GM23248 (cell line): ENCODE results near the genes CPN1, NDUFB8 and POLL.

- RAMPAGE, long total RNA: no peak
Observed at GRCh38 chr10:99929089-99930120, 80.3 kb downstream of the DNMBP start.

DNA sequence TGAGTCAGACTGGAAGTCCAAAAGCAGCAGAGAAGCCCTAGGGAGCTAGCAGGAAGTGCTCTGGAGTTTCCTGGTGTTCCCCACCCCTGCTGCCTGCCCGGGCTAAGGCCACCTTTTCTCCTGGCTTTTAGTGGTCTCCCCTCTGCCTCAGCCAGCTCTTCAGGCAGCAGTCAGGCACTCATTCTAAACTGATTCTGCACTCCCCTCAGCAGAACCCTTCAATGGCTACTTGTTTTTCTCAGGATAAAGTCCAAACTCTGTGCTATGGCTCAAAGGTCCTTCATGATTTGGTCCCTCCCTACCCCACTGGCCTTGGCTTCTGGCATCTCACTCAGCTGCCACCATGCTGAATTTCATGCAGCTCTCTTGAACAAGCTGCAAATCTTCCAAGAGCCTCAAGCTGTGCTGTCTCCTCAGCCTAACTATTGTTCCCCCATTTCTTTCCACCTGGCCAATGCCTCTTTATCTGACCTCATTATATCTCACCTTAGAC lies 28.9 kb upstream of the DNMBP start:
- RAMPAGE, long total RNA: no peak

DNA sequence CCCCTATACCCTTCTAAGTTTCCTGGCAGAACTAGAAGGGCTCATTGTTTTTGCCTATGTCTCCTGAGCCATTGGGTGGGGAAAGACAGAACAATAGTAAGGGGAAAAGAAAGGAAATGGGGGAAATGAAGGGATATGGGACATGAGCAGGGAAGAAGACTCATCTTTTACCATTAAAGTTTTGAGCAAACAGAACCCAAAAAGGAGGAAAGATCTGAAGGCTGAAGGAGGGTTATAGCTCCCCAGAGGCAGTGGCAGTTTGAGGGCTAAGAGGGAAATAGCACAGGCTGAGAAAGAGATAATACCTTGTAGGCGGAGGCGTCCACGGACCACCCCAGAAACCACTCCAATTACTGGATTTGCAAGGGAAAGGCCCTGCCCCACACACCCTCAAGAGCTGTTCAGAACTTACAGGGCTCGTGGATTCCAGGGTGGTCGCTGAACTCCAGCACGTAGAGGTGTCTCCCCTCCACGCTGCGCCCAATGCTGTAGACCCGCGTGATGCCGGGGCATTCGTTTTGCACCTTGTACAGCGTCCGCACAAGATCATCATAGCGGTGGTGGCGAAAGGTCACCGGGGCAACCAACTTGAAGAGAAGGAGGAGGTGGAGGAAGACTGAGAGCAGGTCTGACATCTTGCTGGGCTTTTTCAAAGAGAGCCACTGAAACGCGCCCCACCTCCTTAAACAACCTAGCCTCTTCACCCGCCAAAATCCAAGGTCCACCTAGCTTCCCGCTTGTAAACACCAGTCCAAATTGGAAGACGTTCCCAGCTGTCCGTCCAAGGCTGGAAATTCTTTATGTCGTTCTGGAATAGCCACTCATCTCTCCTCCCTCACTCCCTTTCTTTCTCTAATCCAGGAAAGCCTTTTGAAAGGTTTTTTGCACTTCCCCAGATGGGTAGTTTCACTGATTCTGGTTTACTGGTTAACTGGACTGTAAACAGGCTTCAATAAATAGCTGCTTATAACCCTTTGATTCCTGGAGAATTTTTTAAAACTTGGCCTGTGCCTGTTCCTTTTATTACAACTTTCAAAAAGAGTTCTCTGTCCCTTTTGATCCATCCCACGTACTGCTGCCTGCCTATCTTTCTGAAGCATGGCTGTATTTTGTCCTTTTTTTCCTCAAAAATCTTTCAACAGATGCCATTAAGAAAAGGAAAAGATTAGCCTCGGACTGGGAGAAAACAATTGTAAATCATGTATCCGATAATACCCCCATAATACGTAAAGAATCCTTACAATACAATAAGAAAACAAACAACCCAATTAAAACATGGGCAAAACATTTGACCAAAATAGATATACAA lies at the start of gene CPN1:
CPN1 (minus strand) TSS at position 879 of the 1,309 bp plus-strand sequence.
- RAMPAGE, long total RNA: no peak

DNA sequence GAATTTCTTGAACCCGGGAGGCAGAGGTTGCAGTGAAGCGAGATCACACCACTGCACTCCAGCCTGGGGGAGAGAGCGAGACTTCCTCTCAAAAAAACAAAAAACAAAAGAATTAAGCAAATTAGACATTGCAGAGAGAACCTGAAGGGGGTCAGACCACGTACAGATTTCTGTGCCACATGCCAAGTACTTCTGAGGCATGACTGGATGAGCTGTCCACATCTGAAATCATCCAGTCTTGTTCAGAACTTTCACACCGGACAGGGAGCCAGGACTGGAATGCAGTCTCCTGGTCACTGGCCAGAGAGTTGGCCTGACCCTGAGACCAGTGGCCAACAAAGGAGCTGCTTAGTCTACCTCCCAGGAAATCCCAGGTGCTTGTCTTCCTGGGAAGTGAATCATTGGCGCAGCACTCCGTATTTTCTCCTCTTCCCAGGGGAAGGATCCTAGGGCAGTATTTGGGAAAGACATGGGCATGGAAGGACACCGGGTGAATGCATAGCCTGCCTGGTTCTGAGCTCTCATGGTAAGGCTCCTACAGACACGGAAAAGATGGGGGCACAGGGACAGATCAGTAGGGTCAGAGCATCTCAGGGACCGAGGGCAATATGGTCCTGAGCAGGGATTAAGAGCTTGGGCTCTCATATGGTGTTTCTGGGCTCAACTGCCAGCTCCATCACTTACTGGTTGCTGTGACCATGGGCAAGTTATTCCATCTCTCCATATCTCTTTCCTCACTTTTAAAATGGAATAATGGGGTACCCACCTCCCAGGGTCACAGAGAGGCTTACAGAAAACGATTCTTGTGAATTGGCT lies 1.4 kb upstream of the SCD start:
- RAMPAGE, long total RNA: no peak

DNA sequence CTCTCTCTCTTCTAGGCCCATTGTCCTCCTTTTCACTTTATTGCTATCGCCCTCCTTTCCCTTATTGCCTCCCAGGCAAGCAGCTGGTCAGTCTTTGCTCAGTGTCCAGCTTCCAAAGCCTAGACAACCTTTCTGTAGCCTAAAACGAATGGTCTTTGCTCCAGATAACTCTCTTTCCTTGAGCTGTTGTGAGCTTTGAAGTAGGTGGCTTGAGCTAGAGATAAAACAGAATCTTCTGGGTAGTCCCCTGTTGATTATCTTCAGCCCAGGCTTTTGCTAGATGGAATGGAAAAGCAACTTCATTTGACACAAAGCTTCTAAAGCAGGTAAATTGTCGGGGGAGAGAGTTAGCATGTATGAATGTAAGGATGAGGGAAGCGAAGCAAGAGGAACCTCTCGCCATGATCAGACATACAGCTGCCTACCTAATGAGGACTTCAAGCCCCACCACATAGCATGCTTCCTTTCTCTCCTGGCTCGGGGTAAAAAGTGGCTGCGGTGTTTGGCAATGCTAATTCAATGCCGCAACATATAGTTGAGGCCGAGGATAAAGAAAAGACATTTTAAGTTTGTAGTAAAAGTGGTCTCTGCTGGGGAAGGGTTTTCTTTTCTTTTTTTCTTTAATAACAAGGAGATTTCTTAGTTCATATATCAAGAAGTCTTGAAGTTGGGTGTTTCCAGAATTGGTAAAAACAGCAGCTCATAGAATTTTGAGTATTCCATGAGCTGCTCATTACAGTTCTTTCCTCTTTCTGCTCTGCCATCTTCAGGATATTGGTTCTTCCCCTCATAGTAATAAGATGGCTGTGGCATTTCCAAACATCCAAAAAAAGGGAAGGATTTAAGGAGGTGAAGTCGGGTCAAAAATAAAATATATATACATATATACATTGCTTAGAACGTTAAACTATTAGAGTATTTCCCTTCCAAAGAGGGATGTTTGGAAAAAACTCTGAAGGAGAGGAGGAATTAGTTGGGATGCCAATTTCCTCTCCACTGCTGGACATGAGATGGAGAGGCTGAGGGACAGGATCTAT lies 14.4 kb downstream of the SCD start:
- RAMPAGE, long total RNA: no peak

GRCh38 chr10:100529727-100530179 lies at the start of gene NDUFB8:
NDUFB8 (minus strand) TSS chr10:100529871.
- RAMPAGE, long total RNA: start-site peak on the minus strand at chr10:100529858-100529887, 1,784 and 611 reads in 2 replicates

- RAMPAGE, long total RNA: no peak
Observed at GRCh38 chr10:100653854-100654454, 91.4 kb upstream of the PAX2 start.

DNA sequence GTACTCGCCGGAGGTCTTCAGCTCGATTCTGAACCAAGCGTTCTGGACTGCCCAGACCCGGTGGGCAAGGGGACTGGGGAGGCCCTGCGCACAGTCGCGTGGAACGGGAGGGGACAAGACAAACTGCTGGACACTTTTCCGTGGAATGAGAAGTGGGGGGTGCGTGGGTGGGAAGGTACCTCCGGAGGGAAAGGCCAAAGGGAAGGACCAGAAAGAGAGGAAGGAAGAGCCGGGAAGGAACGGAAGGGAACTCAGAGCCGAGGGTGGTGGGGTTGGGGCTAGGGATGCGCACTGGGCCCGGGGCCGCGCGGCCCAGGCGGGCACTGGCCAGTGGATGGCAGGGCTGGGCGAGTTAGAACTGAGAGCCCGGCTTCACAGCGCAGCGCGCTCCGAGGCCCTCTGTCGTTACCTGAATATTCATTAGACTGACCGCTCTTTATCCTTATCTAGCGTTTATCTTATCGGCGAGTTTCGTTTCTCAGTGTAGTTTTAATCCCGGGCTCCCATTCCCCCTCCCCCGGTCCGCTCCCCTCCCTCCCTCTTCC lies 522 bp upstream of the PAX2 start:
- RAMPAGE, long total RNA: no peak

DNA sequence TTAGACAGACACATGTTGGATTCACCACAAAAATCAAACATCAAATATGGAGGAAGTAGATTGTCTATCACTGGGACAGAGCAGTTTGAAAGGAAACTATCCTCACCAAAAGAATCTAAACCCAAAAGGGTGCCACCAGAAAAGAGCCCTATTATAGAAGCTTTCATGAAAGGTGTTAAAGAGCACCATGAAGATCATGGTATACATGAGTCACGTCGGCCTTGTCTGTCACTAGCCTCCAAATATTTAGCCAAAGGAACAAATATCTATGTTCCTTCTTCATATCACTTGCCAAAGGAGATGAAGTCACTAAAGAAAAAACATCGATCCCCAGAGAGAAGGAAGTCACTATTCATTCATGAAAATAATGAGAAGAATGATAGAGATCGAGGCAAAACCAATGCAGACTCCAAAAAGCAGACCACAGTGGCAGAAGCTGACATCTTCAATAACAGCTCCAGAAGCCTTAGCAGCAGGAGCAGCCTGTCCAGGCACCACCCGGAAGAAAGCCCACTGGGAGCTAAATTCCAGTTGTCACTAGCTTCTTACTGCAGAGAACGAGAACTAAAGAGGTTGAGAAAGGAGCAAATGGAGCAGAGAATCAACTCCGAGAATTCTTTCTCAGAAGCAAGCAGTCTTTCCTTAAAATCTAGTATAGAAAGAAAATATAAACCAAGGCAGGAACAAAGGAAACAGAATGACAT lies 4.0 kb downstream of the SLF2 start:
- RAMPAGE, long total RNA: no peak

- RAMPAGE, long total RNA: no peak
Observed at GRCh38 chr10:101071283-101071857, 9.6 kb downstream of the KAZALD1 start.

DNA sequence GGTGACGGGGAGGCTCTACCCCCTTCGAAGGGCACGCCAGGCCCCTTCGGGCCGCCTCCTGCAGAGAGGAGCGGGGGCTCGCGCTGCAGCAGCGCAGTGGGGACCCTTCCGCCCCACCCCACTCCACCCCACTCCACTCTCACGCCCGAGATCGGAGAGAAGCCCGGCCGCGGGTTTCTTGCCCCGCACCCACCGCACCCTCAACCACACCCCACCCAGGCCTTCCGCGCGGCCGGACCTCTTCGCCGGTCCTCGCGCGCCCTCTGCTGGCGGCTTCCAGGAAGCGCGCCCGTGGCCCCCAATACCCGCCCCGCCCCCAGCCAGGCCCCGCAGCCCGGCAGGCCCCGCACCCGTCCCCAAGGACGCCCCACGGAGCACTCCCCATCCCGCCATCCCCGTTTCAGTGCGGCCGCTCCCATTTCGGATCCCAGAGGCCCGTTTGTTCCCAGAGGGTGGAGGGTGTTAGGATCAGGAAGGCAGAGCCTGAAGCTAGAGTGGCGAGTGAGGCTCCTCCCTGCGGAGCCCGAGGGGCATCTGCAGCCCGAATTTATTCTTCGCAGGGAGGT lies 17.9 kb downstream of the POLL start:
- RAMPAGE, long total RNA: no peak

DNA sequence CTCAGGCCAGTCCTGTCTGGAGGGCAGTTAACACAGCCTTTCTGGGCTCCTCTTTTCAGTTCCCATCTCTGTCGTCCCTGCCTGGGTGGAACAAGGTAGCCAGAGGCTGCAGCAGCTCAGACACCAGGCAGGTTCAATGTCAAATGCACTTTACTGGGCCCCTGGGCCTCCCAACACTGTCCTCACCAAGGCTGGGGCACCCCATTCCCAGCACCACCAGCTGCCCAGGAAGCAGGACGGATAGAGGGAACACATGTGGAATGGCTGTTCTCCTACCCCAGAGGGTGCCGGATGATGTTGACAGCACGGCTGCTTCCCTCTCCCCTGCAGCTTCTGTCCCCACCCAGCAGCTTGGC lies 9.3 kb downstream of the POLL start:
- RAMPAGE, long total RNA: no peak

- RAMPAGE, long total RNA: start-site peak on the plus strand at chr10:101588320-101588329, 138 and 144 reads in 2 replicates
Observed at GRCh38 chr10:101587562-101588584, at the start of gene POLL. POLL (minus strand) TSS chr10:101588257.

GRCh38 chr10:101651309-101651545 lies 43.7 kb downstream of the FBXW4 start:
- RAMPAGE, long total RNA: no peak

- RAMPAGE, long total RNA: no peak
Observed at GRCh38 chr10:101658731-101659359, 36.1 kb downstream of the FBXW4 start.

DNA sequence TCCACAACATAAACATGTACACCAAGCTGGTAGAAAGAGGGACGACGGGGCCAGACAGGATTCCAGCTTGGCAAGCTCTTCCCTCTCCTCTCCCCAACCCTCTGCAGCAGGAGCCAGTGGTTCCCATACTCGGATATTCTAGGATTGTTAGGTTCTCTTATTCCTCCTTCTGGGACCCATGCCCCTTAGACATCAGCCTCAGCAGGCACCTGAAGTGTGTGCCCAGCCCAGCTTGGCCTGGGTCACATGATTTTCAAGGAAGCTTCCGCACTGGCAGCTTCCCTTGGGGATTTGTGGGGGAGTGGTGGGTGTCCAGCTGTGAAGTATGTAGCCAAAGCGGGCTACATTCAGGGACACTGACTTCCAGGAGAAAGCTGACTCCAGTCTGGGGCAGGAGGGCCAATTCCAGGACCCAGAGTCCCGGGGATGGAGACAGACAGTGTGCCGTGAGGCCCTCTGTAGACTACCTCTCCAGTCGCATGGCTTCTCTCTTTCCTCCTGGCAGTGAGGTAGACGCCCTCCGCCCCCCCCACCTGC lies 1.3 kb downstream of the LDB1 start:
- RAMPAGE, long total RNA: no peak

DNA sequence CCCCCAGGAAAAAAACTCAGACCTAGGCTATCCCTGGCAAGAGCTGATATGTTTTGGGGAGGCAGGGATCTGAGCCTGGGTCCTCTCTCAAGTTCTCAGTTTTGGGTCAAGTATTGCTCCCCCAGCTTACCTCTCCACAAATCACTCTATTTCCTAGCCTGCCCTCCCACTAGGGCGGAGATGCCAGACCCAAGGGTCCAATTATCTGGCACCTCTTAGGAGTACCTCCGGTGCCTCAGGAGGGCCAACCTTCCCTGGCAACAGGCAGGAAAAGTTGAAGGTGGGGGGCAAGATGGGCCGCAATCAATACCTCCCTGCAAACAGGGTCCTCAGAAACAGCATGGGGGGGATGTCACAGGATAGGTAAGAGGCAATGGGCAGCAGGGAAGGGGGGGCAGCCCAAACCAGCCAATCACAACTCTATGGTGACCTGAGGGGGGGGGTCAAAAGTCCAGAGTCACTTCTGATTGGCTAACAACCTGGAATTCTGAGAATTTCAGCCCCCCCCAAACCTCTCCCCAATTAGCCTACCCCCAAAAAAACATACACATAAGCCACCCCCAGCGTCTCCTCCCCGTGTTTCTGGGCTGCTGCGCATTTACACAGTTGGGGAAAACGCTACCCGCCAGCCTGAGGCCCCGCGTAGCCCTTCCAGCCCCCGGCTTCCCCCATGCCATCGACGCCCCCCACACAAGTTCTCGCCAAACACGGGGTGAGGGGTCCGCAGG lies 691 bp downstream of the LDB1 start:
- RAMPAGE, long total RNA: no peak

DNA sequence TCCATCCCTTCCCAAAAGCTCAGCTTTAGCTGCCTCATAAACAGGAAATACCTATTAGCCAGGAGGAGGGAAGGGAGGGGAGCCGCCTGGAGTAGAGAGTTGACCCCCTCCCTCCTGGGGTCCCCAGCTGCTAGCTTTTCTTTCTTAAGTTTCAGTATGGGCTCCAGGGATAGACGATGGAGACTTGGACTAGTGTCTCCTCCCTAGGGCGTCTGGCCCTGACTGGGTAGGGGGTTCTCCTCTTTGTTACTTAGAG lies 1.3 kb upstream of the LDB1 start:
- RAMPAGE, long total RNA: no peak

- RAMPAGE, long total RNA: no peak
Observed at GRCh38 chr10:102185913-102186671, 33.9 kb downstream of the NOLC1 start.

DNA sequence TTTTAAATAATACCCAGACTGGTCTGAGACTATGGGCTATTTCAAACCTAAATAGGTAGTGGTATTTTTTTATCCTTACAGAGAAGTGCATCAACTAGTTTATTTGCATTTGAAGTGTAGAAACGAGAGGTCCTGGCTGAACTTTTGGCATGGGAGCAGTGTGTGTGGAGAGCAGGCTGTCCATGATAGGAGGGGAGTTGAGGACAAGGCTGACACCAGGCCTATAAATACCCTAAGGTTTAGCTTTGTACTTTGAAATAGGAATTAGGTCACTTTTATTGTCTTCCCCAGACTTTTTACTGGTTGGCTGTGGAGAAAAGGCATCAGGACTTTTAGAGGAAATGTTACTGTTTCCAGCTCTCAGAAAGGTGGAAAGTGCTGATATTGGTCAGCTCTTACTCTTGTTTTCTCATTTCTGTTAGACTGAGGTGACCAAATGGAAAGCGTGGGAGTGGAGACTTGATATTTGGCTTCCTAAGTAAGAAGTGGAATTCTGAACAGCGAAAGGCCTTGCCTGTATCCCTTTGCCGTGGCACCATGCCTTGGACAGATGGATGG lies 45.9 kb downstream of the GBF1 start:
- RAMPAGE, long total RNA: no peak